Endothelial cell (in vitro differentiated cells): ENCODE data around the genes IL1F10 and ACTR3.

DNA sequence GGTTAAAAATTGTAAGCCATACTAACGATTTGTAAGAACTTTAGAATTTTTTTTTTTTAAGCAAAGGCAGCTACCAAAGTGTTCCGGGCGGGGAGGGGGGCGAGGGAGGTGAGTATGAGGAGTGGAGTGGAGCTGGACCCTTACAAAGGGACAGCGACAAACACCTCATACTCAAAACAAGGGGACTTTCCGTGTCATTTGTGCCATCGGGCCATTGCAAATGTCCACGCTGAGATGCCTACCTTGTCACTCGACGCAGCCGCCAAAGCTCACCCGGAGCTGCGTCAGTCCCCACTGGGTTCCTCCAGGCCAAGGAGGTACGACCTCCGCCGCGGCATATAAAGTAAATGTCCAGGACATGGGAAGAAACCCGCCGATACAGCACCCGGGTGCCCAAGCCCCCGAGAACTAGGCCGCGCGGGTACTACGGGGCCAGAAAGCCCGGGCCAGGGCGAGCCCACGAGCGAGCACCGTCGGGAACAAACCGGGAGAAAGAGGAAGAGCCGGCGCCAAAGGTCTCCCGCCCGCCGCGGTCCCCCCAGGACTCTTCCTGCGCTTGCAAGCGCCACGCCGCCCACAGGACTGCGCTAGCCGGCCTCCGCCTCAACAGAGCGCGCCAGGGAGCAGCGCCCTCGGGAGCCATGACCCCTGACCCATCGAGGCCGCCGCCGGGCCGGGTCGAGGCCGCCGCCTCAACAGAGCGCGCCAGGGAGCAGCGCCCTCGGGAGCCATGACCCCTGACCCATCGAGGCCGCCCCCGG is 977 bp downstream of the RGPD8 start:
- PRO-cap: unidirectional peak, plus-strand start at position 435 of the sequence

- PRO-cap: no peak
Measured at GRCh38 chr2:112614175-112615081, 30.0 kb downstream of the CHCHD5 start.

GRCh38 chr2:112673796-112674504 is 28.2 kb downstream of the SLC20A1 start:
- PRO-cap: bidirectional peak, plus-strand start at chr2:112674349, minus-strand start at chr2:112674282; bidirectional peak, plus-strand start at chr2:112674418, minus-strand start at chr2:112674414

GRCh38 chr2:112782601-112782874 is 1.8 kb downstream of the IL1A start:
- PRO-cap: no peak

DNA sequence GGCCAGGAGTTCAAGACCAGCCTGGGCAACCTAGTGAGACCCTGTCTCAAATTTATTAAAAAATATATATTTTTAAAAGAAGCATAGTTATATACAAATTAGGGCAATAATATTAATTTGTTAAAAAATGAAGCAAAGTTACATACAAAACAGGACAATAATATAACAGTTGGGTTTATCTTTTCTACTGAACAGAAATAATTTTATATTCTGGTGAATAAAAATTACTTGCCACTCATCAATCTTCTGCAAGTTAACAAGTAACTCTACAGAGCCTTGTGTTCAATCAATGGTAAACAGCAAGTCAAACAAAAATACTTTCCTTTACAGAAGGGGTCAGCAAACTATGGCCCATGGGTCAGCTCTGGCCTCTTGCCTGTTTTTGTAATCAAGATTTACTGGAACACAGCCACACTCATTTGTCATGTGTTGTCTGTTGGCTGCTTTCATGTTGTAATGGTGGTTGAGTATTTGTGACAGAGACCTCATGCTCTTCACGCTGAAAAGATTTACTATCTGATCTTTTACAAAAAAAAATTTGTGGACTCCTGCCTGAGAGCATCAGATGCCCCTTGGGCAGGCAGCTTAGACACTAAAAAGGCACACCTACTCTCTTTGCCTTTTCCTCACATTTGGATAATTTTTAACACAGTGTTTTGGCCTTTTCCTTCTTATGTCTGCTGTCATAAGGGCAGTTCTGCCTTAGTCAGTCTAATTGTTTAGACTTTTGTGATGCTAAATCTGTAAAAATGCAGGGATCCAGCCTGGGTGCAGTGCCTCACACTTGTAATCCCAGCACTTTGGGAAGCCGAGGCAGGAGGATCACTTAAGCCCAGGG is 18.5 kb downstream of the IL1B start:
- PRO-cap: no peak

DNA sequence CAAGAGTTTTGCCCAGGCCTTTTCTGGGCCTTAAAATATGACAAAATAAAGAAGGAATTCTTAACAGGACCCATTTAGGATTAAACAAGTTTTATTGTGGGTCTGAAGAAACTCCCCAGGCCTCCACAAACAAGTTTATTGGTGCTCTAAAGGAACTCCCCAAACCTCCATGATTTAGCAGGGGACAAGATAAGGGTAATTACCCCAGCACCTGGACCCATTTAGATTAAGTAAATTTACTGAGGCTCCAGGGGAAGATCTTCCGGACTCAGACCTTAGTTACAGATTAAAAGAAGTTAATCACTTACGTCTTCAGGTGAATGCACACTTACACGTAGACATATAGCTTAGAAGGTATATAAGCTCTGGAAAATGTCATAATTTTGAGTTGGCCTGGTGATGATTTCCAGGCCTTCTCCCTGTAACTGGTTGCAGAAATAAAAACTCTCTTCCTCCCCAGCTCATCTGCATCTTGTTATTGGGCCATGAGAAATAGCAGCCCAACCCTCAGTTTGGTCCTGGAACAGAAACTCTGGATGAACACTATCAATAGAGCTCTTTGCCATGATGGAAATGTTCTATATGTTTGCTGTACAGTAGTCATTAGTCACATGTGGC is 9.2 kb upstream of the IL37 start:
- PRO-cap: no peak

DNA sequence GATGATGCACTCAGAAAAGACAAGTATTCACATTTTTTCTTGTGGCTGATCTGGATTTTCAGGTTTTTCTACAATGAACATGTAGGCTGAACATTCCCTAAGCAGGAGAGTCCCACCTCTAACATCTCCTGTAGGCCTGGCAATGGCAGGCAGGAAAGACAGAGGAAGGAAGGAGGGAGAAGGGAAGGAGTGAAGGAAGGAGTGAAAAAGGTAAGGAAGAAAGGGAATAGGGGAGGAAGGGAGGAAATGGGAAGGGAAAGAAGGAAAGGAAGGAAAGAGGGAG is 523 bp upstream of the IL36RN start:
- PRO-cap: no peak

DNA sequence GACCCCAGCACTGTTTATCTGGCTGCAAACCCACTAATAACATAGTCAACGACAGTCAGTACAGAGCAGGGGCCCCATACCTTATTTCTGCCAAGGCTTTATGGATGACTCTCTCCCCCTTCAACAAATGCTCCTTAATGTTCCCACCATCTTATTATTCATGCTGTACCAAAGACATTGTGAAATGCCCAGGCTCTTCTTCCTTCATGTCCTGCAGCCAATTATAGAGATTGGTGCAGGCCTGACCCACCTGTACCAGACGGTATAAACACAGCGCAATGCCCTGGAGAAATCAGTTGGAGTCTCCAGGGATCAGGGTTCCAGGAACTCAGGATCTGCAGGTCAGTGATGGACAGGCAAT is at the start of gene IL1F10:
TSS of gene IL1F10 (plus strand) at position 295 of the 361 bp plus-strand sequence.
- PRO-cap: no peak

DNA sequence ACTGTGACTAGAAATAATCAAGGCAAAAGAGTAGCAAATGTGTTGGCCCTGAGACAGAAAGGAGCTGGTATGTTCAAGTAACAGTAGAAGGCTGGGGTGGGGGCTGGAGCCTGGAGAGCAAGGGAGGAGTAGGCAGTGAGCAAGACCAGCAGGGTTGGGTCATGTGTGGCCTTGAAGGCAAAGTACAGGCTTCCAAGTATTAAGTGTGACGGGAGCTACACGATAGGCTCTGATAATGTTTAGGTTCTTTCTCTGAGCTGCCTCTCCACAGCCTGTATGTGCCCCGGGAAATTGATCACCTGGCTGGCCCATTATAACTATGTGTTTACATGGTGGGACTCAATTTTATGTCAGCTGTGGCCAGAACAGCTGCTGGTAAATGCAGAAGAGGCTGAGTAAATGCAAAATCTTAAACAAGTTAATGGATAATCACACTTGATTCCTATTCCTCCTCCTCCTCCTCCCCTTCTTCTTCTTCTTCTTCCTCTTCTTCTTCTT is 9.2 kb downstream of the IL1F10 start:
- PRO-cap: no peak

GRCh38 chr2:113117522-113118791 is 9.4 kb upstream of the IL1RN start:
- PRO-cap: no peak

DNA sequence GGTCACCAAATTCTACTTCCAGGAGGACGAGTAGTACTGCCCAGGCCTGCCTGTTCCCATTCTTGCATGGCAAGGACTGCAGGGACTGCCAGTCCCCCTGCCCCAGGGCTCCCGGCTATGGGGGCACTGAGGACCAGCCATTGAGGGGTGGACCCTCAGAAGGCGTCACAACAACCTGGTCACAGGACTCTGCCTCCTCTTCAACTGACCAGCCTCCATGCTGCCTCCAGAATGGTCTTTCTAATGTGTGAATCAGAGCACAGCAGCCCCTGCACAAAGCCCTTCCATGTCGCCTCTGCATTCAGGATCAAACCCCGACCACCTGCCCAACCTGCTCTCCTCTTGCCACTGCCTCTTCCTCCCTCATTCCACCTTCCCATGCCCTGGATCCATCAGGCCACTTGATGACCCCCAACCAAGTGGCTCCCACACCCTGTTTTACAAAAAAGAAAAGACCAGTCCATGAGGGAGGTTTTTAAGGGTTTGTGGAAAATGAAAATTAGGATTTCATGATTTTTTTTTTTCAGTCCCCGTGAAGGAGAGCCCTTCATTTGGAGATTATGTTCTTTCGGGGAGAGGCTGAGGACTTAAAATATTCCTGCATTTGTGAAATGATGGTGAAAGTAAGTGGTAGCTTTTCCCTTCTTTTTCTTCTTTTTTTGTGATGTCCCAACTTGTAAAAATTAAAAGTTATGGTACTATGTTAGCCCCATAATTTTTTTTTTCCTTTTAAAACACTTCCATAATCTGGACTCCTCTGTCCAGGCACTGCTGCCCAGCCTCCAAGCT is 5.6 kb downstream of the IL1RN start:
- PRO-cap: no peak

GRCh38 chr2:113158886-113159521 is 14.8 kb upstream of the PSD4 start:
- PRO-cap: no peak

DNA sequence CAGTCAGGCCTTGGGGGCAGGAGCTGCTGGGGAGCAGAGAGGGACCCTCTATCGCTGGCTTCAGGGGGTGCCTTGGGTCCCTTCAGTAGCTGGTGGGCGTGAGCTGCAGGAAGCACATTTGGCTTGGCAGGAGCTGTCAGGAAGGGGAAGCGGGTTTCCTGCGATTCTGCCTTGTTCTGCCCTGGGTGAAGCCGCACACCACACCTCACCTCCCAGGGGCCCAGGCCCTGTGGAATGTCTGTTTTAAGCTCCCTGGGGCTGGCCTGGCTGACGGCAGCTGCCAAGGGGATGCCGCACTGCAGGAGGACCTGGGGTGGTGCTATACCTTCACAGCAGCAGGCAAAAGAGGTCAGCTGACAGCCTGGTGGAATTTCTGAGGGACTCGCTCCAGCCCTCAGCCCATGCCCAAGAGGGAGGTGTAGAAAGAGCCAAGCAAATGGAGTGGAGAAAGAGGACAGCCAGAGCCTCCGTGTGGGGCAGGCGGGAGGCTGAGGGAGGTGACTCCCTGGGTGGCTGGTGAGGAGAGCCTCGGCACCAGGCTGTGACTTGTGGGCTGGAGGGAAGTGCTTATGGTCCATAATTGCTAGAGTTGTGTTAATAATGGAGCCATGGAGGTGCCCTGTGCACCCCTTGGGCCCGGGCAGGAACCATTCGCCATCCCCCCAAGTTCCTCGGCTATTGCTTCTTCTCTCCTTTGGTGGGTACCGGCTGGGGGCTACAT is 43.9 kb downstream of the PSD4 start:
- PRO-cap: no peak

- PRO-cap: bidirectional peak, plus-strand start at chr2:113890071, minus-strand start at chr2:113889767
Measured at GRCh38 chr2:113889341-113890277, at the start of gene ACTR3. ACTR3 (plus strand) TSS chr2:113890089.

DNA sequence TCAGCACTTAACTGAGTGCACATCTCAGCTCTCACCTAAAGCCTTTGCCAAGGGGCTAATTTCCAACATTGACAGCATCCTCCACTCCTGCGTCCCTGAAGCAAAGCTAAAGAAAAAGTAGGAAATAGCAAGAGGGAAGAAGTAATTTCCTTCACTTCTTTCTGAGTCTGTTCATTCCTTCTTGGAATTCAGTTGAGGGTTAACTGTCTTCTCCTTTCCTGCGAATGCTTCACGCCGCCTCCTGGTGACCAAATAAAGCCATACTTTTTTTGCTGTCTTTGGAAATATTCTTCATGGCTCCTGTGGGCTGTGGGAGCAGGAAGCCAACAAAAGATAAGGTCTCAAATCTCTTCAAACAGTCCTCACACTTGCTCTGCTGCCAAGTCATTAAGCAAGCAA is 100.8 kb downstream of the DPP10 start:
- PRO-cap: no peak

DNA sequence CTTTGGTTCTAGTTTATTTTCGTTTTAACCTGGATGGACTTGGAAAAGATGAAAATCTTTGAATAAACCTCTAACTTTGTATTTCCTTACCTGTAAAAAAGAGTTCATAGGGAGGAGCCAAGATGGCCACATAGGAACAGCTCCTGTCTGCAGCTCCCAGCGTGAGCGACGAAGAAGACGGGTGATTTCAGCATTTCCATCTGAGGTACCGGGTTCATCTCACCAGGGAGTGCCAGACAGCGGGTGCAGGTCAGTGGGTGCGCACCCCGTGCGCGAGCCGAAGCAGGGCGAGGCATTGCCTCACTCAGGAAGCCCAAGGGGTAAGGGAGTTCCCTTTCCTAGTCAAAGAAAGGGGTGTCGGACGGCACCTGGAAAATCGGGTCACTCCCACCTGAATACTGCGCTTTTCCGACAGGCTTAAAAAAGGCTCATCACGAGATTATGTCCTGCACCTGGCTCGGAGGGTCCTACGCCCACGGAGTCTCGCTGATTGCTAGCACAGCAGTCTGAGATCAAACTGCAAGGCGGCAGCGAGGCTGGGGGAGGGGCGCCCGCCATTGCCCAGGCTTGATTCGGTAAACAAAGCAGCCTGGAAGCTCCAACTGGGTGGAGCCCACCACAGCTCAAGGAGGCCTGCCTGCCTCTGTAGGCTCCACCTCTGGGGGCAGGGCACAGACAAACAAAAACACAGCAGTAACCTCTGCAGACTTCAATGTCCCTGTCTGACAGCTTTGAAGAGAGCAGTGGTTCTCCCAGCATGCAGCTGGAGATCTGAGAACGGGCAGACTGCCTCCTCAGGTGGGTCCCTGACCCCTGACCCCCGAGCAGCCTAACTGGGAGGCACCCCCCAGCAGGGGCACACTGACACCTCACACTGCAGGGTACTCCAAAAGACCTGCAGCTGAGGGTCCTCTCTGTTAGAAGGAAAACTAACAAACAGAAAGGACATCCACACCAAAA is 191.1 kb upstream of the DDX18 start:
- PRO-cap: no peak

- PRO-cap: no peak
Measured at GRCh38 chr2:118016546-118017400, 2.9 kb upstream of the CCDC93 start.

- PRO-cap: no peak
Measured at GRCh38 chr2:118108297-118109120, 20.2 kb downstream of the INSIG2 start.

DNA sequence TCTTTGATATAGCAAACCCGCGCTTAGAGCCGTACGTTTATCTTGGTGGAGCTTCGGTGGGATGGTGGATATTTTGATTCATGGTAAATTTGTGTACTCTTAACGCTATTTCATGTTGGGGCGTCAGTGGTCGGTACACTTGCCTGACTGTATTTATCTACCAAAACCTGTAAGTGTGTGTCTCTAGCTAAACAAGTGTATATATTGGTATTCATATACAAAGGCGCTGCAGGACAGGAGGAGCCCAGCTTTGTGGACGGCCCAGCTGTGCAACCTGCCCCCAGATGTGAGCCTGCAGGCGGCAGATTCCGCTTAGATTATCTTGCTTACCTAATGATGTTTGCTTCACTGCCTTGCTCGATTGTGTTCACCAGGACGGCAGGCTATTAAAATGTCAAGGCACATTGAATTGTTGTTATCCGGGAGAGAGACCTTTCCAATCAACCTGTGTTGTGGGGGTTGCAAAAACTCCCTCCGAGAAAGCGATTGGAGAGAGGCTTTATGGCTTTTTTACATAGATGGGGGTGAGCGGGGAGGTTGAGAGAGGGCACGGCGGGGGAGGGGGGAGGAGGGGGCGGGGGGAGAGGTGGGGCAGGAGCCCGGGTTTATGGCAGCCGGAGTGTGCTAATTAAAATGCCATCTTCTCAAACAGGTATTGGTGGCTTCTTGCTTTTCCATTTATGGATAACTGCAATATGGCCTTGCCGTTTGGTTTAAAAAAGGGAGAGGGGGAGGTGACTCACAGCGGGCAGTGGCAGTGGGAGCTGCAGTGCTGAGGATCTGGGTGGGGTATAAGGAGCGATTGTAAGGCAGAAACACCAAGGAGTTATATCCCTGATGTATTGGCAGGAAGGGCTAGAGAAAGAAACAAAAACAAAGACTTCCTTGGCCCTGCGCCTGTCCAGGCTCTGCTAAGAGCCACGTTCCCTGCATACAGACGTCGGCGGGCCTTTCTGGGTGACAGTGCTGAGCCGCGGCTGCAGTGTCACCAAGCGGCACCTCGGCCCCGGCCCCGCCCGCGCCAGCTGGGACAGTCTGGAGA is 97.1 kb downstream of the INSIG2 start:
- PRO-cap: unidirectional peak, plus-strand start at position 767 of the sequence; bidirectional peak, plus-strand start at position 932 of the sequence, minus-strand start at position 933 of the sequence

GRCh38 chr2:118222629-118222915 is 134.3 kb downstream of the INSIG2 start:
- PRO-cap: unidirectional peak, plus-strand start at chr2:118222817